AG09319 (cell line): ENCODE data around the gene ZDBF2.

- RRBS, result 3% methylated on average over 30 of the region's 113 CpGs
These were observed at the start of gene ZDBF2 for GRCh38 chr2:206274361-206275449. ZDBF2 (plus strand) TSS chr2:206274663.

- RRBS, result no CpG with 5 or more reads among the region's 9 CpGs
These were observed 57.8 kb downstream of the FASTKD2 start for GRCh38 chr2:206823009-206823714.

DNA sequence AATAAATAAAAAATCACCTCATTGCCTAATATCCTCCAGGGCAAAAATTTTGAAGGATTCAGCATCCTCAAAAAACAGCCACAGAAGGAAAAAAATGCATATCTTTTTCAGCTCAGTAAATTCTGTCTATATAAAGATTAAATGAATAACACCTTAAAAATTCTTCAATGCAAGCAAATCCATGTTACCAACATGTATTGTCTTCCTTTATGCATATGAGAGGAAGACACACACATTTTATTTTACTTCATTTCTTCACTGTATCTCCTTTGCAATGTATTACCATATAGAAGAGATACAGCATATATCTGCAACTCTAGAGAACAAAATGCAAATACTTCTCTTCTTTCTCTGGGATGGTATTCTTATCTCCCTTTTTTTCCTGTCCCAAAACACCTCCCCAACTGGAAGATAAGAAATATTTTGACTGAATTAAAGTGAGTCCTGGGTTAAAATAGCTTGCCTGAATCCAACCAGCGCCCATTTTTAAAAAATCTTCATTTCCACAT, 45.5 kb downstream of the KLF7 start:
- RRBS, result no CpG with 5 or more reads among the region's 1 CpG

DNA sequence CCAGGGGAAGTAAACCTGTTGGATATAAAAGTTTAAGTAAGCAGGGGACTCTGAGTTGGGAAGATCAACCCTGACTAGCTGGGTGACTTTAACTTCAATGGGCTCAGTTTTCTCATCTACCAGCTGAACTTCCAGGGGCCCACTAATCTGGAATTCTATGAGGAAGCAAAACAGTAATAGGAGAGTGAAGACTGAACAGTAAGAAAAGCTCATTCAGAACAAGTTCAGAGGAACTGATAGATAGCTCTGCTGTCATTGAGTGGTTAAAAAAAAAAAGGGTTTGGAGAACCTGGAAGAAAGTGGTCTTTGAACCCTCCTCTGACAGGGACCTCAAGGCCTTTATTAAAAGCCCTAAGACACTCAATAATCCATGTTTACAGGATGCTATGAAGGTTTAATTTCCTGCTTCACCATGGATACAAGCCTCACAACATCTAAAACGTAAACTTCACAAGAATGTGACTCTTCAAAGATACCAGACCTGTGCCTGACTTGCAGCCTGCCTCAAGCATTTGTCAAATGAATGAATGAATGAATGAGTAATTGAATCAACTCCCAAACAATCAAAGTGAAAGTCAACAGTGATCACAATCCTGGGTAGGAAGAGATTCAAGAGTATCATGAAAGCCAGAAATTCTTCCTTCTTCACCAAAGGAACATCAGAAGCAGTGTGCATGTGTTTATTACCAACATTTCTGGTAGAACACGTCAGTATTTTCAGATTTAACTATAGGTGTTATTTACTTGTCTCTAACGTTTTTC, 30.5 kb downstream of the KLF7 start:
- RRBS, result no CpG with 5 or more reads among the region's 3 CpGs

DNA sequence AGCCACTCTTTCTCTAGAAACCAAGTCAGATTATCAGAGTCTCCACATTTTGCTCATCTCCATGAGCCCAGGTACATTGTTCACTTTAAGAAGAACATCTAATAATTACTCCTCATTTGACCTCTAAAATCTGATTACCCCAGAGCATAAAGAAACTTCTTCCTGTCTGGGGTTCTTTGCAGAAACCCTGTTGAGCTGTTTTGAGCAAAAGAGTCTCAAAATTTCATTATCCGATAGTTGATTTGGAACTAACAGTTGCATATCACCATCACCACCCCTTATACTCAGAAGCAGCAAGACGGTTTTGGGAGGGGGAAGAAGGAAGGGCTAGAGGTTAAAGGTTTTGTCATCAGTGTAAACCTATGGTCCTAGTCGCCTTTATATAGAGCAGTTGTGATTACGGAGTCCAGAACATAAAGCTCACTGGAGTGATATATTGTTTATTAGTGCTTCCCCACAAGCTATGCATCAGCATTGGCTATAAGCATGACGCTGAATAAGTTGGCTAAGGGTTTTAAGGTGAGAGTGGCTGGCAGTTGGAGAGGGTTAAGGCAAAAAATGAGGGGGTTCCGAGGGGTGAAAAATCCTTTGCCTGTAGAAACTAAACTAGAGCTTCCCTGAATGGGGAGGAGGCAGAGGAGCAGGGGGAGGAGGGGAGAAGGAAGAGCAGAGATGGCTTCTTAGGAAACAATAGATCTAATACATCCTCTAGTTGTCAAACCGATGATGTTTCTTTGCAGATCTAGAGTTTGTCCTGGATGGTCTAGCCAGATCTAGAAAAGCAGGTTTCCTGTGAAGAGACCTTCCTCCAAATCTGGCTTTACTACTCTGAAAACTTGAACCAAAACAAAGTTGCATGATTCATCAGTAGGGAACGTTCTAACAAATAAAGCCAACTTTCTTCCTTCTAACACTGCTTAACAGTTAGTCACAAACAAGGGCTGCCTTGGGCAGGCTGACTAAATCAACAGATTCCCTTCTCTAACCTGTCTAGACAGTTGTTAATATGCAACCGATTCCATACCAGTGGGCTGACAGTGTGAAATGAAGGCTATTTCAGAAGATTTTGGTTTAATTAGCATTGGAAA, 2.6 kb downstream of the KLF7 start:
- RRBS, result no CpG with 5 or more reads among the region's 9 CpGs

GRCh38 chr2:207226874-207228064, 61.5 kb upstream of the KLF7 start:
- RRBS, result no CpG with 5 or more reads among the region's 25 CpGs

DNA sequence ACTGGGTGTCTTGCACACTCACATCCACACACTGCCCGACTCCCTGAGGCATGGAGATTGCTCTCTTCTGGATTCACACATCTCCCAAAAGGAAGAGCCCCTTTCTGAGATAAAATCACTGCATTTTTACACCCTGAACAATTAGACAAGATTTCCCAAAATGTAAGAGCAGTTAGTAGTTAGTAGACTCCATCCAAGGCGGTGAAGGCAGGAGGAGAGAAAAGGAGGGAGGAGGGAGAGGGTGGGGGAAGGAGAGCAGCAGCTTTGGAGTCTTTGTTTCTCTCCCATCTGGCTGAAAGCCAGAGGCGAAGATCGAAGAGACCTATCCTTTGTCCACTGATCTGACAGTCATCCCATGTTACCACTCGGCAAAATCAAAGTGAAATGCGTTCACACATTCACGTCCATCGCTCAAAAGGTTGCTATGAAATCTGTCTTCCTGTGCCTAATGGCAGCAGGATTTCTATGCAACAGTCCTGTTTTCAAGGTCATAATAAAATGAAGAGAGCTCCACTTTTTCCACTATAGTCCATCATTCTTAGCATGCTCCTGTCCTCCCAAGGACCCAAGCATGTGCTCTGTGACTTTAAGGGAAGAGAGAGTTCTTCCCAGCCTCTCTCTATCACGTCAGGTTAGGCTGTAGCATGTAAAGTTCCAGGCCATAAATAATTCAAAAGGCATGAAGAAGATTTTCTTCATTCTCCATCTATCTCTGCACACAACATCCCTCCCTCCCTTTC, 90.3 kb upstream of the KLF7 start:
- RRBS, result no CpG with 5 or more reads among the region's 9 CpGs

DNA sequence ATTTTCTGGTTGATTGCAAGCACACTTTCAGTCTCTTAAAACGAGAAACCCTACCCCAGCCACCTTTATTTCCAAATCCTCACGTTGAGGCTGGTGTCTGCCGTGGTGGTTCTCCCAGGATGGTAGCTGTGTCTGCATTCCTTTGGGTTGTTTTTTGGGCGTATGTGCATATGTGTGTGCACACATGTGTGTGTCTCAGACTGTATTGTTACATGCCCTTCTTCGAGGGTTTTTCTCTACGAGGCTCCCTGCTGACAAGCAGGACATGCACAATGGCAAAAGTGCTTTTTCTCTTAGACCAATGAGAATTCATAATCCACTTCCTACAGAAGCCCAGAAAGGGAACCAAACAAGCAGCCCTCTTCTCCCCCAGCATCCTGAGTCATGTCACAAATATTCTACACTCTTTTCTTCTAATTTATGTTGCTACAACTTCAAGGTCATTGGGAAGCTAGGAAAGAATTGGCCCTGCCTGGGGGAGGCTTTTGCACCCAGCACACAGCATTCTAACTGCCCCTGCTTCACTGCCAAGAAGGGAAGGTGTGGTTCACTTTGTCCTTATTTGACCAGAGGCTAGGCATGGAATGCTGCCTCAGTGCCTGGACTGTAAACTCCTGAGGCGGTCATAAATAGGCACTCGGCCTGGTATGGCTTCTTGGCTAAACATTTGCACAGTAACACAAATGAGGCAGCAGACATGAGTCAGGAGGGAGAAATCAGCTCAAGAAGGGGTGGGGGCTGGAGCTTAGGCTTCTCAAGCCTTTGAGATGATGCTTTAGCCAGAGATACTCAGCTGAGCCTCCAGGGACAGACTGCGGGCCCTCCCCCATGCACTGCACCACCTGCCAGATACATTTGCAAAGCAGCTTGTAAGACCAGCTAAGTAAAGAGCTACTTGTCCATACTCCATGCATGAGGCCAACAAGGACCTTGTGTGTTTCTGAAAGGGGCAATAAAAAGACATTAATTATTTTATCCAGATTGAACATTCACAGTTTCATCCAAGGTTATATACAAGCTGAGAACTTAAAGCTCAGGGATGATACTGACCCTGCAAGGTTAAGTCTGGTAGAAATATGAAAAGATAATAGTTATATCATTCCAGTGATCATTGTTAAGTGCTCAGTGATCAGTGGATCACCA, 92.7 kb upstream of the KLF7 start:
- RRBS, result no CpG with 5 or more reads among the region's 9 CpGs

DNA sequence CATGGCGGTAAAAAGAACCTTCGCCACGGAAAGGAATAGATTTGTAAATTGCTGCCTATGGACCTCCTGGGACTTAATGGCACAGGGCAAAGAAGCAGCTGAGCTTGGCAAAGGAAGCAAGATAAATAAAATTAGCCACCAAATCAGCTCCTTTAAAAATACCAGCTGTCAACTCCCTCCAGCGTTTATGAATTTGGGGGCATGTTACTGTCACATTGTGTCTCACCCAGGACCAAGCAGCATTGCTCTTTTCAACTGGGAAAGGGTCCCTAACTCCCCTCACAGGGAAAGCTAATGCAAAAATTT, 118.8 kb upstream of the KLF7 start:
- RRBS, result no CpG with 5 or more reads among the region's 4 CpGs

DNA sequence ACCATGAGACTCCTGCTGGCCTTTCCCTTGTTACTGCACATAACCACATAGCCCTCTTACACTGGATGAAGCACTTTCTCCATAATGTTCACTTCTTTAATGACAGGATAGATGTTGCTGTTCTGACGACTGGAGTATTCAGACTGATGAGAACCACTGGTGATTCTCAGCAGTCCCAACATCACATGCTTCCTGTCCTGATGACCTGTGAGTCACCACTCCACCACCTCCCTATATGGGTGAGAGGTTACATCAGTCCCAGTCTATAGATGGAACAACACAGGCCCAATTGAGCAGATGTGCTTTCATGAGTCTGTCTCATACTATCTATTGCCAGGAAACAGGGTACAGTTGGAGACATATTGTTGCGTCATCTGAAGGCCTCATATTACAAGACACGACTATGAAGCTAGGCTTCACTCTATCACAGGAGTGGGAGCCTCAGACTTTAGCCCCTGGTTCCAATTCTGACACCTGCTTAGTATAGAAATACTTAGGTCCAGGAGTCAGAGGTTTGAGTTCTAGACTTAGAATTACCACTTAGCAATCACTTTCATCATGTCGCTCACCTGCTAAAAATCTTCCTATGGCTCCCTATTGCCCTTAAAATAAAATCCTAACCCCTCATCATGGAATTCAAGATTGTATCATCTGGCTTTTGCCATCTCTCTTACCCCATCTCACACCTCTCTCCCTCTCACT, 145.8 kb upstream of the KLF7 start:
- RRBS, result no CpG with 5 or more reads among the region's 4 CpGs

GRCh38 chr2:207330761-207331190, 165.0 kb upstream of the KLF7 start:
- RRBS, result no CpG with 5 or more reads among the region's 5 CpGs

DNA sequence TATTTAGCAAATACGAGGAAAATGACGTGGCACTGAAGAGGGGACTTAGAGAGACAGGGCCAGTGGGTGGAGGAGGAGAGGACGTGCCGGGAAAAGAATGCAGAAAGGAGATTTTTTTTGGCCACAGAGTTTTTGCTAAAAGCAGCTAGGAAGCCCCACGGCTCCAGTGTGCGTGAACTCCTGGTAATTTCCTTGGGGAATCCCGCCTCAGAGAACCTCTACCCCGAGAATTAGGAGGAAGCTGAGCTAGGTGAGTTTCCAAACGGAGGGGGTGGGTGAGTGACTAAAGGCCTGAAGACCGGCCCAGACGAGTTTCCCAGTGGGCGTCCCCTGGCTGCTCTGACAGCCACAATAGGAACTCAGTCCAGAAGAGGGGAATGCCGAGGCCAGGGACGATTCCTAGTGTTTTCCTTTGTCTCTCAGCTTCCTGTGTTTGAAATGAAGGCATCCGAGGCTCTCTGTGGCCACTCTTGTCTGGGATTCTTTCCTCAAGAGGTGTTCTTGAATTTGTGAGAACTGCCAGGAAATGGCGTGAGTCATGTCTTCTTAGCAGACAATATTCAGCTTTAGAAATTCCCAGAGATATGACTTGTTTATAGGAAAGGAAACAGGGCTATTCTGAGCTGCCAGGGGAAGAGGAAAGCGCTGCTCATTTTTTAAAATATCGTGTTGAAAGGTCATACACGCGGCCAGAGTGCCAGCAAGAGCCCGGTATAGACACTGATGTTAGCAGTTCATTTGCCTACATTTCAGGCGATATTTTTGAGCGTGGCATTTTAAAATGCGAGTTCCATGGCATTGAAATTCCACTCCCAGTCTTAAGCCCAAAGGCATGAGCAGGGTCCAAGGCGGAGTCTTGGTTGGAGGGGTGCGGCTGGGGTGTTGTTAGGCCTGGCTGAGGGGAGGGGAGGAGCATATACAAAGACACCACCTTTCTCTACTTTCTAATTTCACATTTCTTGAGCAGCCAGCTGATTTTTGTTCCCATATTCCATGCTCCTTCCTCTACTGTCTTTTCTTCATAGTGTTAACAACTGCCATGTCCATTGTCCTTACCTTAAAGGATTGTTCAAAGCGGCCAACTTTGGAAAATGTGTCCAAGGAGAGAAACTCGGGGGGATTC, 169.0 kb upstream of the KLF7 start:
- RRBS, result no CpG with 5 or more reads among the region's 28 CpGs

DNA sequence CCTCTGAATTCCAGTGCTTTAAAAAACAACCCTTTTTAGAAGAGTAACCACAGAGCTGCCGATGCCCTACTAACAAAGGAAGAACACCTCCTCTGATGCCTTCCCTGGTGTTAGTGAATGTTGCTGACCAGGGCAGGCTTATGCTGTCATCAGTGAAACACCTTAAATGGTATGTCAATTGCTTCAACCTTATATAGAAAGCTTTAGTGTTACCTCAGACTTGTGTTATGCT, 79.7 kb upstream of the FZD5 start:
- RRBS, result no CpG with 5 or more reads among the region's 1 CpG

DNA sequence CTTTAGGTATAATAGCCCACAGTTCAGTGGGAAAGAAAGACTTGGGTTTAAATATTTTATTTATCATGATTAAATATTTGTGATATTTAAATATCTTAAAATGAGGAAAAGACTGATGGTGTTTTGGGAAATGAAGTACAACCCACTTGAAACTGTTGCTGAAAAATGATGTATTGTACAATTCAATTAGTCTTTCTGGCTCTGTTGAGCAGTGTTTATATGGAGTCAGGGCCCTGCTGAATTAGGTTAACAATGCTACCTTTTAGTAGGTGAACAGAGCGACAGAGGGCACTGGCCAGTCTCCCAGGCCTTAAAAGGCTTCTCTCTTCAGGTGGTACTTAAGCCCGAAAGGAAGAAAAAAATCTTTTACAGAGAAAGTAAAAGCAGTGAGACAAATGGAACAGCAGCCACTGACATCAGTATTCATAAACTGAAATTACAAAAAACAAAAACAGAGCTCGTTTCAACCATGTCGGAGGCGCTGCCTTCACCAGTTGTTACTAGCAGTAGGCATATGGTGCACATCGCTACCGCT, 91.9 kb downstream of the PLEKHM3 start:
- RRBS, result no CpG with 5 or more reads among the region's 7 CpGs

DNA sequence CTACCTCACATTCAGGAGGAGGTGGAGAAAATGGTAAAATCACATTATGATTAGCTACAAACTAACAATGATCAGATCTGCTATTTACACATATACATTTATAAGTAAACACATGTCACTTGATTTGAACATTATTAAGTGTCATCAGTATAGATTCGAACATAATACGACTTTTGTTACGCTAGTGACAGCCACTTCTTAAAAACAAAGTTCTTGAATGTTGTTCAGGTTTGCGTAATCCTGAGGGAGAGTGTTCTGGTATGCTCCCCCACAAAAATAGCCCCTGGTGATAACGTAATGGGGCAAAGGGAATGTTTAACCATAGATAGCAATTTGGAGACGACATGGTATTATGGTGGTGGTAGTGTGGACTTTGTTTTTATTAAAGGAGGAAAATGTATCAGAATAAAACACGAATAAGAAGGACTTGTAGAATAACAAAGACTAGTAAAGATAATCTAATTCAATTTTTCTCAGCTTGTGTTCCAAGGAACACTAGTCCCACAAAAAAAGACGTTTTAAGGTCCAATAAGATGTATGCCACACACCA, 90.6 kb downstream of the PLEKHM3 start:
- RRBS, result no CpG with 5 or more reads among the region's 8 CpGs

- RRBS, result no CpG with 5 or more reads among the region's 4 CpGs
These were observed 89.4 kb downstream of the PLEKHM3 start for GRCh38 chr2:207935856-207936386.

- RRBS, result no CpG with 5 or more reads among the region's 3 CpGs
These were observed 9.0 kb upstream of the PLEKHM3 start for GRCh38 chr2:208034286-208034680.

- RRBS, result no CpG with 5 or more reads among the region's 4 CpGs
These were observed 59.8 kb upstream of the PTH2R start for GRCh38 chr2:208346810-208347273.